A549 (cell line): ENCODE data around the genes MFNG, GCAT and ANKRD54.

- PRO-cap = no peak
CAGE:
- cytosol, long polyA plus RNA = no peak
- long polyA plus RNA = no peak
- nucleus, long polyA plus RNA = no peak
These were observed 987 bp downstream of the SSTR3 start for GRCh38 chr22:37211251-37211728.

DNA sequence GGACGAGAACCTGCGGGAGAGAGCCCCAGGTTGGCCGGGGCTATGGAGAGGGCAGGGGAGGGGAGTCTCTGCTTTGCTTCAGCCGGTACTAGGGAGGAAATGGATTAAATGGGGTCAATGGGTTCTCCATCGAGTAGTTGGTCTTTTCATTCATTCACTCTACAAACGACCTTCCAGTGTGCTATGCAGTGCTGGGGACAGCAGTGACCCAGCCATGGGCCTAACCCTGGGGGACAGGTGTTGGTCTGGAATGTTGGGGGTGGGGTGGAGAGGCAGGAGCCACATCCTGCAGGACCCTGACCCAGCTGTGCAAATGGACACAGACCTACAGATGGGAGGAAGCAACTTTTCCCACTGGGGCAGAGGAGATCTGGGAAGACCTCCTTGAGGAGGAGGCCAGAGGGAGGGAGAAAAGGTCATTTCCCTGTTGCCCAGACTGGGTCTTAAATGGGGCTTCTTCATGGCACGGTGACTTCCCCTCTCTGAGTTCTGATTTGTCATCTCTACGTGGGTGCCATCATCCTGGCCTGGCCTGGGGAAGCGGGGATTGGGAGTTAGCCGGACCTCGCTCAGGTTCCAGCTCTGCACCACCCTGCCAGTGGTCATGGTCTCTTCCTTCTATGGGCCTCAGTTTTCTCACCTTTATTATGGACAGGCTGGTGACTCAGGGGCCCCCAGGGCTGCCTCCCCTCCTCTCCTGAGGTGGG is 1.9 kb downstream of the CYTH4 start:
- PRO-cap = no peak
CAGE:
- cytosol, long polyA plus RNA = no peak
- long polyA plus RNA = no peak
- nucleus, long polyA plus RNA = no peak

GRCh38 chr22:37289876-37290194 is 7.5 kb downstream of the CYTH4 start:
- PRO-cap = no peak
CAGE:
- cytosol, long polyA plus RNA = no peak
- long polyA plus RNA = no peak
- nucleus, long polyA plus RNA = no peak

DNA sequence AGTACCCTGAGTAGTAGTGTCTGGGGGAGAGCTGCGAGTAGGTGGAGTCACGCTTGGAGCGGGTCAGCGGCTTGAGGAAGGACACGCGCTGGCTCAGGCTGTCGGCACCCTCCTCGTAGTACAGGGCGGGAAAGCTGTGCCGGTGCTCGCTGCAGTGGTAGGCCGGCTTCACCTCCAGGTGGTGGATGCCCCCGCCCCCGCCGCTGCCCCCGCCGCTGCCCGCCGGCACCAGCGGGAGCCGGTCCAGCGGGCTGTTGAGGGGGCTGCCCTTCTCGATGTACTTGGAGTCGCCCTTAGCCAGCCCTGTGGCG is 54.1 kb downstream of the ELFN2 start:
- PRO-cap = no peak
CAGE:
- cytosol, long polyA plus RNA = no peak
- long polyA plus RNA = no peak
- nucleus, long polyA plus RNA = no peak

- PRO-cap = no peak
CAGE:
- cytosol, long polyA plus RNA = no peak
- long polyA plus RNA = no peak
- nucleus, long polyA plus RNA = no peak
These were observed at the start of gene MFNG for GRCh38 chr22:37485731-37486737. Gene MFNG, minus strand, starts transcription at chr22:37486384.

GRCh38 chr22:37521448-37521948 is 2.3 kb upstream of the CARD10 start:
- PRO-cap = no peak
CAGE:
- cytosol, long polyA plus RNA = no peak
- long polyA plus RNA = no peak
- nucleus, long polyA plus RNA = no peak

DNA sequence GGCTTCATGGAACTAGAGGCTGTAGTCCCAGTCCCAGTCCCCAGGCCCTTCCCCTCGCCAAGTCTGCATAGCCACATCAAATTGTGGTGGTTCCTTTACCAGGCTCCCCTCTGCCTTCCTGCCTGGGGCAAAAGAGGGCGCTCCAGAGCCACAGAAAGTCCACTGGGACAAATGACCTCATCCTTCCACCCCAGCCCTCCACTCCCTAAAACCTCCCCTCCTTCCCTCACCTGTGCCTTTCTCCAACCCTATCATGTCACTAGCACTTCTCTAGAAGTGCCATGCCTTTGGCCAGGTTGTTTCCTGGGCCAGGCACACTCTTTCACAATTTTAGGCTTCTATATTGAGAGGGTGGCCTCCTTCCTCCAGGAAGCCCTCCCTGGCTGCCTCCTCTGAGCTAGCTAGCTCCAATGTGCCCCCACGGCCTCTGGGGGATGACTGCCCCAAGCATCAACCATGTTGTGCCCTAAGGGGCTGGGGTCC is 15.1 kb upstream of the CDC42EP1 start:
- PRO-cap = no peak
CAGE:
- cytosol, long polyA plus RNA = no peak
- long polyA plus RNA = no peak
- nucleus, long polyA plus RNA = no peak

- PRO-cap = no peak
CAGE:
- cytosol, long polyA plus RNA = no peak
- long polyA plus RNA = no peak
- nucleus, long polyA plus RNA = no peak
These were observed 6.0 kb downstream of the CDC42EP1 start for GRCh38 chr22:37566152-37566859.

DNA sequence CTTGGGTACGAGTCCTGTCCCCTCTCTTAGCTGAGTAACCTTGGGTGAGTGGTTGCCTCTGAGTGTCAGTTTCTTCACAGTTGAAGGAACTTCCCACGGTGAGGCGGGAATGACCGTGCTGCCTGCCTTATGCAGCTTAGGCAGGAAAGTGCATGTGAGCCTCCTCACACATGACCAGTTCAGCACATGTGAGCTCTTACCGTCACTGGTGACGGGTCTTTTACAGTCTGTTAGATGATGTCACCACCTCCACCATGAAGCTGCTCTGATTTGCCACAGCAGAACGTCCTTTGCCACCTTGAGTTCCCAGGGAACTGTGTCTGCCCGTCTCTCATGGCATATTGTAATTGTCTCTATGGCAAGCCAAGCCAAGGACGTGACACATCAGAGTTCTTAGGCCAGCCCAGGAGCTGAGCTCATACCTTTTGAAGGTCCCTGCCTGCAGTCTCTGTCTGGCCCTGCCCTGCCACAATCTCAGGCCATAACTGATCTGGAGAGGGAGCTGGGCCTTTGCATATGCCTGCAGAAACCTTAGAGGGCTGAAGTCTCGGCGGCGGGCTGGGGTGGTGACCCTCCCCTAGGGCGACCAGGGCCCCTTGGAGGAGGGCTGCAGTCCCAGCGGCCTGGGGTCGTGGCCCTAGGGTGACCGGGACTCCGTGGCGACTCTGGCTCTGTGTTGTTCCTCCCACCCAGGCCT is 7.7 kb downstream of the GGA1 start:
- PRO-cap = no peak
CAGE:
- cytosol, long polyA plus RNA = no peak
- long polyA plus RNA = no peak
- nucleus, long polyA plus RNA = no peak

- PRO-cap = no peak
CAGE:
- cytosol, long polyA plus RNA = no peak
- long polyA plus RNA = no peak
- nucleus, long polyA plus RNA = no peak
These were observed 6.9 kb upstream of the SH3BP1 start for GRCh38 chr22:37632348-37633098.

GRCh38 chr22:37664749-37665010 is 6.2 kb downstream of the PDXP start:
- PRO-cap = no peak
CAGE:
- cytosol, long polyA plus RNA = no peak
- long polyA plus RNA = no peak
- nucleus, long polyA plus RNA = no peak

DNA sequence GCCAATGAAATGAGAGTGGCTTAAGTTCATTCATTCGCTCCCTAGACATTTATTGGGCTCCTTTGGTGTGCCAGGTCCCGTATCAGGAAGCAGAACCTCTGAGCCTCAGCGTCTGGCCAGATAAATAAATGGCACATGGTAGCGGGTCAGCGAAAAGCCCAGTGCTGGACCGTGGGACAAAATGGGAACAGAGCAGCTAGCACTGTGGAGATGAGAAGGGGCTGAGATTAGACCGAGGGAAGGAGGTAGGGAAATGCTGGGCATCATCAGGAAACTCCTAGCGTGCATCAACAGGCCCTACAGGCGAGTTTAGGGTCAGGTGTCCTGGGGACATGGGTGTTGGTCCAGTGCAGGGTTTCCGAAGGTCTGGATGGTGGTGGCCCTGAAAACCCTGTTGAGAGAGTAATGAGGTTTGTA is 672 bp downstream of the NOL12 start:
- PRO-cap = no peak
CAGE:
- cytosol, long polyA plus RNA = no peak
- long polyA plus RNA = no peak
- nucleus, long polyA plus RNA = no peak

- PRO-cap = no peak
CAGE:
- cytosol, long polyA plus RNA = no peak
- long polyA plus RNA = no peak
- nucleus, long polyA plus RNA = no peak
These were observed 35.0 kb downstream of the TRIOBP start for GRCh38 chr22:37731657-37732453.

DNA sequence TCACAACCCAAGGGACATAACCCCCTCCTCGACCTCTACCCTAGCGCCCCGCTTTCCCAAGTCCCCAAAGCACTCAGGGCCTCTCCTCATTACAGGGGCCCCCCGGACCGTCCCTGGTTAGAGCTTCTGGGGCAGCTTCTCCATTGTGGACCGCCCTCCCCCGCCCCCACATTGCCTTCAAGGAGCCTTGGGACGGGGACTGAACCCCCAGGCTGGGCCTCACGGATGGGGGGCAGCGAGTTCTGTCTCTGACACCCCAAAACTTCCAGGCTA is 982 bp upstream of the H1-0 start:
- PRO-cap = no peak
CAGE:
- cytosol, long polyA plus RNA = no peak
- long polyA plus RNA = no peak
- nucleus, long polyA plus RNA = no peak

GRCh38 chr22:37807304-37808390 is at the start of gene GCAT:
Gene GCAT, plus strand, starts transcription at chr22:37807934.
- PRO-cap = bidirectional peak, plus-strand start at chr22:37807997, minus-strand start at chr22:37807744
CAGE:
- cytosol, long polyA plus RNA = no peak
- long polyA plus RNA = no peak
- nucleus, long polyA plus RNA = no peak

DNA sequence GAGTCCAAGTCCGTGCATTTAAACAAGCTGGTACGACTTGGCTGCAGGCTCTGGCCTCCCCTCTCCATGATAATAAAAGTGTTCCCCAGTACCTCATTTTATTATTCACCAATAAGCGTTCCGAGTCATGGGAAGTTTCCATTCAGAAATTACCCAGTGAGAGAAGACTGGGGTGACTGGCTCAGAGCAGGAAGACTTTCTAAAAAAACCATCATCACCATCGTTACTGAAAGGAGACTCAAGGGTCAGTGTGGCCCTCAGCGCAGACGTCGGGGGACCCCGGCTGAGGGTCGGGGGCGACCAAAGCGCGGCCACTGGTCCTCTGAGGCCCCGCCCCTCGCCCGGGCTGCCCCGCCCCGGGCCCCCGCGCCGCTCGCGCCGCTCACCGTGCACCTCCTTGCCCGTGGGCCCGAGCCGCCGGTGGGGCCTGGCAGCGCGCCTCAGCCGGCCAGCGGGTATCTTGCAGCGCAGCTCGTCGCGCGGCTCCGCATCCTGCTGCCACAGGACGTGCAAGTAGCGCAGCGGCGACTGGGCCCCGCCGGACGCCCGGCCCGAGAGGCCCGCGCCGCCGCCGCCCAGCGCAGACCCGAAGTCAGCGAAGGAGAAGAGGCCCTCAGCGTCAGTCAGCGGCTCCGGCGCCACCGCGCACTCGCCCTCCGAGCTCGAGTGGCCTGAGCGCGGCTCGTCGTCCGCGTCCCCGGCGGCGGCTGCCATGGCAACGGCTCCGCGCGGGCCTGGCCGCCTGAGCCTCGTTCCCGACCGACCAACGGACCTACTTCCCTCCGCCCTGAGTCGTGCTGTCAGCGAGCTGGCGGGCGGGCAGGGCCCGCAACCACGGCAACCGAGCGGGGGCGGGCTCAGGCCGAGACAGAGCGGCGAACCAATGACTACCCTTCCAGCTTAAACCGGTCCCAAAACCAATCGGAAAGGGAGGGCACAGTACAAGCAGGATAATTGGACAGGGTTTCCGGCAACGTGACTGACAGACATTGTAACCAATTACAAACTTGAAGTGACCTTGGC is at the start of gene ANKRD54:
Gene ANKRD54, minus strand, starts transcription at position 810 of the 1,023 bp plus-strand sequence.
- PRO-cap = unidirectional peak, minus-strand start at position 668 of the sequence; bidirectional peak, plus-strand start outside the sequence, minus-strand start at position 774 of the sequence
CAGE:
- cytosol, long polyA plus RNA = no peak
- long polyA plus RNA = no peak
- nucleus, long polyA plus RNA = no peak

GRCh38 chr22:37985203-37985631 is 862 bp upstream of the SOX10 start:
- PRO-cap = no peak
CAGE:
- cytosol, long polyA plus RNA = no peak
- long polyA plus RNA = no peak
- nucleus, long polyA plus RNA = no peak

- PRO-cap = no peak
CAGE:
- cytosol, long polyA plus RNA = no peak
- long polyA plus RNA = no peak
- nucleus, long polyA plus RNA = no peak
These were observed 32.2 kb upstream of the SOX10 start for GRCh38 chr22:38016480-38017047.

DNA sequence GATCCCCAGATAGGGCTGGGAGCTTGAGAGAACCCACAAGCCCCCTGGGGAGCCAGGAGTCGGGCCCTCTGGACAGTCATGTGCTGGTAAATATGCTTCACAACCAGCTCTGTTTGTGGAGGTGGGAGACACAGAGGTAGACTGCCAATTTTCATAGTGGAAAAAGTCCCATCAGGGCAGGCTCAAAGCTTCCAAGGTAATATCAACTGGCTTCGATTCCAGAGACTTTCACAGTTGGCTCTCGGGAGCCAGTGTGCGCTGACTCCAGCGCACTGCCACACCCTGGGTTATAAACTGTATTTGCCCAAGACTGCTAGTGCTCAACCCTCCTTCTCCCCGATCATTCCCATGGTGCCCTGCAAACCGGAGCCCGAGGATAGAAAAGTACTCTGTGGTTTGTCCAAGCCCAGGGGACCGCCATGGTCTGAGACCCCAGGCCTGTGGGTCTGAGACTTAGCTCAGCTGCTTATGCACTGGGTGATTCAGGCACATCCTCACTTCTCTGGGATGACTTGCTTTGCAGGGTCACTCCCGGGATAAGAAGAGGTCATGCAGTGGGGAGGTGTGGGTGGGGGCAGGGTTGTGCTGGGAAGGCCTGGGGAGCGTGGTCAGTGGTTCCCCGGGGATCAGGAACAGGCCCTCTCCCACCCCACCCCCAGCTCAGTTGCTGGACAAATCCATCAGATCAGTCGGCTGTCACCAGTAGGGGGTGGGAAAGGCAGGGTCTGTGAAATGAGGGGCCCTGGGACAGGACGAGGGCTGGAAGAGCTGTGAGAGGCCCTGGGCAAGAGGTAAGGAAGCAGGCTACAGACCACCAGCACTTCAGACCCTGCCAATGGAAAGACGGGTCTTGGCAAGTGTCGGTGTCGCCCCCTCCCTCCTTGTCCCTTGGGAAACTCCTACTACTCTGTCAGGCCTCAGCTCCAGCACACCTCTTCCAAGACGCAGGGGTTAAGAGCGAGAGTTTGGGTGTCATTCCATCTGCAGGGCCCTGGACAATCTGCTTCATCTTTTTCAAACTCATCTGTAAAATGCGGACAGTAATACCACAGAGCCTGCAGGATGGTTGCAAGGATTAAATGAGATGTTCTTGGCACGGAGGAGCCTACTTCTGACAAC is 26.6 kb upstream of the PICK1 start:
- PRO-cap = no peak
CAGE:
- cytosol, long polyA plus RNA = no peak
- long polyA plus RNA = no peak
- nucleus, long polyA plus RNA = no peak

GRCh38 chr22:38039038-38039410 is 18.2 kb upstream of the PICK1 start:
- PRO-cap = no peak
CAGE:
- cytosol, long polyA plus RNA = no peak
- long polyA plus RNA = no peak
- nucleus, long polyA plus RNA = no peak